ENCODE measurements around the gene TNP2.

DNA sequence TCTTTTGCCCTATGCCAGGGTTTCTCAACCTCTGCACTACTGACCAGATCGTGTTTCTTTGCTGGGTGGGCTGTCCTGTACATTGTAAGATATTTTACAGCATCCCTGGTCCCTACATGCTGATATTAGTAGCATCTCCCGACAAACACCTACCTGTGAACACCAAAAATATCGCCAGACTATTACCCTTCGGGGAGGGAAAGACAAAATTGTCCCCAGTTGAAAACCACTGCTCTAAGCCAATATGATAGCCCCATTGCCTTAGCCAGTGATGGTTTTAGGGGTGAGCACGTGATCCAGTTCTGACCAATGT, 136.4 kb downstream of the GRIN2A start:
- PRO-cap, result unidirectional peak, minus-strand start at position 149 of the sequence

DNA sequence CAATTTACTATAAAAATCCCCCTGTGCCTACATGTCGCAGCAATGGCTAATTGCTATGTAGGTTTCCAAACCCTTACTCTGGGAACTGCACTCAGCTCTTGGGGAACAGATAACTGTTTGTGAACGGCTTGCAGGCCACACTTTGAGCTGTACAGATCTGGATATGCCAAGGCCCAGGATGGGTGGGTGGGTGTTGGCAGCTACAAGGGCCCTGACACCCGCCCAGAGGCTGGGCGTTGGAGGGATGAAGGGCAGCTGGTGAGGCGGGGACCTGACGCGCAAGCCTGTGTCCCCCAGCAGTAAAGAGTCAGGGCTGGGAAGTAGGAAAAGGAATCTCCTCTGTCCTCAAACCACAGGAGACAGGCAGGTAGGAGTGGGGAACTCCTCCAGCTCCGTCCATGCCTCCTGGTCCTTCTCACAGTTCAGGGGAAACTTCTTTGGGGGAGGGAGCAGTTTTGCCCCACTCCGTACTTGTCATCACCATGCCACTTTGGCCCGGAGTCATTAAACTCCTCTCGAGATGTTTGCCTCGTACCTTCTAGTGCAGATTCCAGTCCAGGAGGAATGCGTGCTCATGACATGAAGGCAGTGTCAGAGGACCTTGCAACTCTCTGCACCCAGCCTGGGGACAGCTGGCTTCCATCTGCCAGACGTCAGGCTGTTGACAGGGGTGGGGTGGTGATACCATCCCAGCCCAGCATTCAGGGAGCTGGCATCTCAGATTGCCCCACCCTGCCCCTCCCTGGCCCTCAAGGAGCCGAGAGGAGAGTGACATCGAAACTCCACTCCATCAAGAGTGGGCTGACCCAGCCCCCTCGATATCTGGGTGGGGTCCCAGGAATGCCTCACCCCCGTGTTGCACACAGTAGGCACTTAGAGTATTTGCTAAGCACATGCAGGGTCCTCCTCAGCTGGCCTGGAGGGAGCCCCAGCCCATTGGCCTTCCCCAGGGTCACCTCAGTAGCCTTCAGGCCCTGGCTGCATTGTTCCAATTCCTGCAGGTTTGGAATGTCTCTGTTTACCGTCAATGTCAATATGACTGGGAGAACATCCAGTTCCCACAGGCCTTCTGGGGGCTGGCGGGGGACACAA, 21.0 kb upstream of the EMP2 start:
- PRO-cap, result no peak

DNA sequence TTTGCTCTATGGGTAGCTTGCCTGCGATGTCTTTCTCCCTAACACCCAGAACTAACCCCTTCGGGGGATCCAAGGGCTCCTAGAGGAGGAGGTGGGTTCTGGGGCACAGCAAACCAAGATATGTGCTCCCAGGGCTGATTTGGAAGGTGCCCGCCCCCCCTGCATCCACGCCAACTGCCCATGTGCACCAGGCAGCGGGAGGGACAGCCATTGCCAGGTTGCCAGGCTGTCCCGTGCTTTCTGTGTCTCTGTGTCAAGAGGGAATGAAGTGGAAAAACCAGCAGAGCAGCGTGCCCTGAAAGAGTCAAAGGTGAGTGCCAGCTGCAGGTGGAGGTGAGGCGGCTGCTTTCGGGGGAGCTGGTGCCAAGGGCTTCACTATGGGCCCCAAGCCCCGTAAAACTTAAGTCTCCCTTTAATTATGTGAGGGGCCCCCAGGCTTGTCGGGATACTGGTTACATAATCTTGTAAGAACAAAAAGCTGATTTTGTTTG, 6.4 kb downstream of the TEKT5 start:
- PRO-cap, result no peak

GRCh38 chr16:10744447-10744870, 817 bp downstream of the NUBP1 start:
- PRO-cap, result no peak

DNA sequence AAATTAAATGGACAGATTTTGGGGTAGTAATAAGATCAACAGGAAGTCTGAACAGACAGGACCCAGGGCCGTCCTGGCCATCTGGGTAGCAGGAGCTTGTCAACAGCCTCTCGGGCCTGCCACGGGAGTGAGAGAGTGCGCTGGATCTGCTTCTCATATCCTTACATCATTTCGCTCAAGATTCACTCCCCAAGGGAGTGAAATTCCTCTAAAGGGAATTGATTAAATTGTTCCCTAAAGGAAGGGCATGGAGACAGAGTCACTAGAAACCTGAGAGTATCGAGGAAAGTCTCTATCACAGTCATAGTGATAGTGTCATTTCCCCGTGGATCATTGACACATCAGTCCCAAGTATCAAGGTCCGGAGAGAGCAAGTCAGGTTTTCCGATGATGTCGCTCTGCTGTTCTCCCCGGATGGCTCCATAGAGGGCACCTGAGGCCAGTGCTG, 7.4 kb downstream of the NUBP1 start:
- PRO-cap, result no peak

- PRO-cap, result no peak
Measured at GRCh38 chr16:10870946-10871399, 6.0 kb upstream of the CIITA start.

DNA sequence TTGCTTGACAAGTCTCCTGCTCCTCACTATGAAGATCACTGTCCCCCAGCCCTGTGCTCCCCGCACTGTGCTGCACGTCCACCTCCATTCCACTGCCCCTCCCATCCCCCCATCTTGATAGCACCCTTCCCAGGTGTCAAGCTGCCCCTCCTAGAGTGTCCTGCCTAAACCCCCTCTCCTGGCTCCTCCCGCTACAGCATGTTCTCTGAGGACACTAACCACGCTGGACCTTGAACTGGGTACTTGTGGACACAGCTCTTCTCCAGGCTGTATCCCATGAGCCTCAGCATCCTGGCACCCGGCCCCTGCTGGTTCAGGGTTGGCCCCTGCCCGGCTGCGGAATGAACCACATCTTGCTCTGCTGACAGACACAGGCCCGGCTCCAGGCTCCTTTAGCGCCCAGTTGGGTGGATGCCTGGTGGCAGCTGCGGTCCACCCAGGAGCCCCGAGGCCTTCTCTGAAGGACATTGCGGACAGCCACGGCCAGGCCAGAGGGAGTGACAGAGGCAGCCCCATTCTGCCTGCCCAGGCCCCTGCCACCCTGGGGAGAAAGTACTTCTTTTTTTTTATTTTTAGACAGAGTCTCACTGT, 18.5 kb downstream of the DEXI start:
- PRO-cap, result no peak

DNA sequence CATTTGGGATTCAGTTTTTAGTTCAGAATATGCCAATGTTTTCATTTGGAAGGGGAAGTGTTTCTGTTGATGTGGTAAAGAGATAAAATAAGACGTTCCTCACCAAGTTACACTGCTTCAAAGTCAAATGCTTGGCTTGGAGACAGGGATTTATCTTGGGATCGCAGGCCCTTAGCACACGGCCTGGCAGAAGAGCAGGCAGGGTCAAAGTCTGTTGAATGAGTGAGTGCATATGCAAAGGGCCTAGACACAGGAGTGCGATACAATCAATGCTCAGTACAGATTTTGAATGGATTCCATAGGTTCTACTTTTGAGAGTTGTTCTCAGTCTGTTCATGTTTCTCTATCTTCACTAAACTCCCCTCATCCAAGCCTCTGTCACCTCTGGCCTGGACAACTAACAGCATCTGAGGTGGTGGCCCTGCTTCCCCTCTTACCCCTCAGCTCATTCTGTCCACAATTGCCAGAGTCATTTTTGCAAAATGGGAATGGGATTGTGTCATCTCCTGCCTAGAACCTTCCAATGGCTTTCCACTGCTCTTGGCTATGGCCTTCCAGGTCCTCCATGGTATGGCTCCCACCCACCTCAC, 3.3 kb downstream of the DEXI start:
- PRO-cap, result no peak

- PRO-cap, result no peak
Measured at GRCh38 chr16:11032780-11033235, 88.4 kb downstream of the CLEC16A start.

DNA sequence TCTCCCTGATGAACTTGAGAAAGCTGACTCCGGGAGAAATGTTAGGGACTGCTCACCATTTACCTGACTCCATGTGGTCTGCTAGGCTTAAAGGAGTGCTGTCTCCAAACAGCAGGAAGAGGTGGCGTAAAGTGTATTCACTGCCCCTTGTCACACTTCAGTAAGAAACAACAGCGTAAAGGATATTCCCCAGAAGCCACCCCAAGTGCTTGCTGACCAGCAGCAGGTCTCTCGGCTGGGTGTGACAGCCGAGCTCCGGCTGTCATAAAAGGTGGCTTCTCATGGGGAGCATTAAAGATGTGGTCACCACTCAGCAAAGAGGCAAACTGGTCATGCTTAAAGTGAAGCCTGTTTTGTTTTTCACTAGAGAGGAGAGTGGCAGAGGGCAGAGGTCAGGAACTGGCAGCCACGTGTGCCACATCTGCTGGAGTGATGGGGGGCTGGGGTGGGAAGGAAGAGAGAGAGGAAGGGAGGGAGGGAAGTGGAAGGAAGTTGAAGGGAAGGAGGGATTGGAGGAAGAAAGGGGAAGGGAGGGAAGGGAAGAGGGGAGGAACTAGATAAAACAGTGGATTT, 119.2 kb downstream of the CLEC16A start:
- PRO-cap, result no peak

- PRO-cap, result no peak
Measured at GRCh38 chr16:11198532-11199279, 57.3 kb downstream of the SOCS1 start.

- PRO-cap, result no peak
Measured at GRCh38 chr16:11205995-11206462, 50.0 kb downstream of the SOCS1 start.

GRCh38 chr16:11269044-11269490, at the start of gene TNP2:
Gene TNP2, minus strand, starts transcription at chr16:11269325.
- PRO-cap, result no peak

DNA sequence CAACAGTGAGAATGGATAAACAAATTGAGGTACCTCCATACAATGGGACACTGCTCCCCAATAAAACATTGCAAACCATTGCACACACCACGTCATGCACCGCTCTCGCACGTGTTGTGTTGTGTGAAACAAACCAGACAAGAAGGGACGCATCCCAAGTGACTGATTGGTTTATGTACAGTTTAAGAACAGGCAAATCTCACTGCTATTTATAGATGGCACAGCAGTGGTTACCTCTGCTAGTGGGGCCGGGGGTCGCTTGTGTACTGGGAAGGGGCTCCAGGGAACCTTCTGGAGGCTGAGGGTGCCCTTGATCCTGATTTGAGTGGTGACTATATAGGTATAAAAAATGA, 16.0 kb upstream of the PRM1 start:
- PRO-cap, result no peak

- PRO-cap, result no peak
Measured at GRCh38 chr16:11303385-11303832, 22.3 kb upstream of the PRM1 start.

- PRO-cap, result no peak
Measured at GRCh38 chr16:11349661-11350231, 4.5 kb downstream of the RMI2 start.

DNA sequence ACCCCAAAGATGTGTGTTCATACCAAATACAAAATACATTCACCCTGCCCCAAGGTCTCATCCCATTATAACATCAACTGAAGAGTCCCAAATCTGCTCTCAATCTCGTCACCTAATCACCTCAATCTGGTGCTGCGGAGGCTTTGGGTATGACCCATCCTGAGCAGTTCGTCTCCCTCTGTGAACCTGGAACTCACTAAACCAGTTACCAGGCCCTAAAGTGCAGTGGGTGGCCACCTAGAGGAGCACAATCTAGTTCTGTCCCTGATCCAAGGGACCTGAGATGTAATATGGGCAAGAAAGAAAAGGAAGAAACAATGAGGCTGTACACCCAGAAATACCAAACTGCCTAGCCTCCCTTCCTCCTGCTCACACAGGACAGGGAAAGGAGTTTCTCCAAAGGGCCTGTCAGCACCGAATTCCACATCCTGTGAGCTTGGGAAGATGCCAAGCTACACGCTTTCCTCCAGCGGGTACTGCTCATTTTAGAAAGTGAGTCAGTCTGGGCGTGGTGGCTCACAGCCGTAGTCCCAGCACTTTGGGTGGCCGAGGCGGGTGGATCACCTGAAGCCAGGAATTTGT, 12.4 kb downstream of the RMI2 start:
- PRO-cap, result no peak

DNA sequence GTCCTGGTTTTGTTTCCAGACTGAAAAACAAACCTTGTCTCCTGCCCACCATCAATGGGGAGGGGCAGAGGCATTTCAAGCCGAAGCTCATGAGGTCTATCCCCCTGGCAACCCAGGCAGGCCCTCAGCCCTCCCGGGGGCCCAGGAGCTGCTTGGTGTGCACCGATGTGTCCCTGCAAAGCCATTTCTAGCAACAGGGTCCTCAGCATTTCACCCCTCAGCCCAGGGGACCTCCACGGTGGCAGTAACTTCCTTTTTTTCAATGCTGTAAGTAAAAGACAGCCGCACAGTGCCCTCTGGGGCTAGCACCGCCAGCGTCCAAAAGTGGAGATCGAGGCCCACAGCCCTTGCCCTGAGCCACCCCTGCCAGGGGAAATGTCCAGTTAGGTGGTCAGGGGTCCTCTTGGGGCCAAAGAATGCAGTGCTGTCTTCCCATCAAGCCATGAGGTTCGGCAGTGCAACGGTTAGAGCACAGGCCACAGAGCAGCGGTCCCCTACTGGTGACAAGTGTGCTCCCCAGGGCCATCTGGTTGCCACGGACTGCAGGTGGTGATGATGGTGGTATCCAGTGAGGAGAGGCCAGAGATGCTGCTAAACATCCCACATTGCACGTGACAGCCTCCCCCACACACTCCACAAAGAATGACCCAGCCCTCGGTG, 20.2 kb downstream of the ENSG00000188897 start:
- PRO-cap, result no peak

DNA sequence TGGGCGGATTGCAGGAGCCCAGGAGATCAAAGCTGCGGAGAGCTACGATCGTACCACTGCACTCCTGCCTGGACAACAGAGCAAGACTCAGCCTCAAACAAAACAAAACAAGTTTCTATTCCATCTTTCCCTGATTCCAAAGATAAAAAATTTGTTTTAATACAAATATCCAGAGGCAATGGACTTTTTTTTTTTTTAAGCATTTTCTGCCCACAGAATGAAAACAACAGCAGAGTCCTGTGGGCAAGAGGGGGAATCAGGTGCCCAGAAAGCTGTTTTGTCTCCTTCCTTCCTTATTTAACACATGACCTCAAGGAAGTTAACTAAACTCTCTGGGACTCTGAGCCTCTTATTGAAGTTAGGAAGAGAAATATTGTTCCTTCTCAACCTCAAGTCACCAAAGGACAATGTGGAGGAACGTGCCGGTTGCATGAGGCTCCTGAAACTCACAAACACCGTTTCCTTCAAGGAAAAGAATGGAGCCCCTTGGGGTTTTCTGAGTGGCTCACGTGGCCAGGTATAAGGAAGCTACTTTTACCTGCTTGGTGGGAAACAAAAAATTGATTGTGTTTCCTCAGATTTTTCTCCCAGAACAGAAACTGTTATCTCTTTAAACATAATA, 24.8 kb upstream of the ENSG00000188897 start:
- PRO-cap, result no peak

DNA sequence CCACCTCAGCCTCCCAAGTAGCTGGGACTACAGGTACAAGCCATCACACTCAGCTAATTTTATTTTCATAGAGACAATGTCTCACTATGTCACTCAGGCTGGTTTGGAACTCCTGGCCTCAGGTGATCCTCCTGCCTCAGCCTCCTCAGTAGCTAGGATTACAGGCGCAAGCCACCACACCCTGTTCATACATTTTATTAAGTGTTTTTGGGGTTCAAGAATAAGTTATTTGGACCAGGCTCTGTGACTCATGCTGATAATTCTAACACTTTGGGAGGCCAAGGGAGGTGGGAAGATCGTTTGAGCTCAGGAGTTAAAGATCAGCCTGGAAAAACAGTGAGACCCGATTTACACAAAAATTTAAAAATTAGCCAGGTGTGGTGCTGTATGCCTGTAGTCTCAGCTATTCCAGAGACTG, 28.1 kb upstream of the ENSG00000188897 start:
- PRO-cap, result no peak

Data from H9 (cell line).